Measurements from ENCODE around the gene ALOX5AP.

DNA sequence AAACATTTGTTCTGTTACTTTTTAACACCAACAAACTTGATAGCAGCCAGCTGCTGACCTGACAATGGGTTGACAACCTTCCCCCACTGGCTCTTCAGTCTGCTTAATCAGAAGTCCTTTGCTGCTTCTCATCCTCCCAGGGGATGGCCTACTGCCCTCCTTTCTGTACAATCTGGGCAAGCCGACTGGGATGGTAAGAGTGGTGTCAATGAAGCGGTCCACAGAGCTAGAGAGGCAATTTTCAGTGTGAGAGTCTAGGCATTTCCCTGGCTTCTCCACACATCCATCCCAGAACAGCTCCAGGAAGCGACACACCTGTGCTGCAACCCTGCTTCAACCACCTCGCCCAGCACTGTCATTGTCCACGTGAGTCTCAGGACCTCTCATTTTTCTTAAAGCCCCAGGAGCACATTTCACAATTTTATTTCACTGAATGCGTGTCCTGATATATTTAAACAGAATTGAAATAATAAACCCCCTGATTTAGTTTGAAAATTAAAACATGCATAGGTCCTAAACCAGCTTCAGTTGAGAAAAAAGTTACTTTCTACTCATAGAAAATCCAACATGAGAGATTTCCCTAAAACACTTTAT lies 15.5 kb upstream of the UBL3 start:
- PRO-cap, 10 experiments: no peak in any of the 10 experiments

DNA sequence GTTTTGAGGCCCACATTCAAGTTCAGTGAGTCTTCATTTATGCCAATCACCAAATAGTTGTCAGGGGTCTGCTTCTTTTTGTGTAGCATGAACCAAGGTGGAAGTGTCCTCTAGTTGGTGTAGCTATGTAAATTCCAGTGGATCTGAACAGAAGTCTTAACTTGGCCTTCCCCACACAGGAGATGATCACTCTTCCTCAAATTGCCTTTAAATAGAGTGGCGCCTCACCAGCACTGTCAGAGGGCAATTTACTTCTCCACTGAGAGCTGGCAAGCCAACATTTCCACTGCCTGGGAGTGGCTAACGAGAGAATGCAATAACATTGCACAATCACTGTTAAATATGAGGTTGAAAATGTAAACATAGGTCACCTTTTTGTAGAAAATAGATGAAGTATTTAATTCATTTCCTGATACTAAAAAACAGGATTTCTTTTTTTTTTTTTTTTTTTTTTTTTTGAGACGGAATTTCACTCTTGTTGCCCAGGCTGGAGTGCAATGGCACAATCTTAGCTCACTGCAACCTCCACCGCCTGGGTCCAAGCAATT lies 55.4 kb upstream of the UBL3 start:
- PRO-cap, 10 experiments: peak in 3 of 10 experiments; most common minus-strand start position 184 of the sequence (in 3)

GRCh38 chr13:29908414-29908735 lies 58.0 kb upstream of the UBL3 start:
- PRO-cap, 10 experiments: no peak in any of the 10 experiments

GRCh38 chr13:29936111-29936771 lies 85.8 kb upstream of the UBL3 start:
- PRO-cap, 10 experiments: no peak in any of the 10 experiments

DNA sequence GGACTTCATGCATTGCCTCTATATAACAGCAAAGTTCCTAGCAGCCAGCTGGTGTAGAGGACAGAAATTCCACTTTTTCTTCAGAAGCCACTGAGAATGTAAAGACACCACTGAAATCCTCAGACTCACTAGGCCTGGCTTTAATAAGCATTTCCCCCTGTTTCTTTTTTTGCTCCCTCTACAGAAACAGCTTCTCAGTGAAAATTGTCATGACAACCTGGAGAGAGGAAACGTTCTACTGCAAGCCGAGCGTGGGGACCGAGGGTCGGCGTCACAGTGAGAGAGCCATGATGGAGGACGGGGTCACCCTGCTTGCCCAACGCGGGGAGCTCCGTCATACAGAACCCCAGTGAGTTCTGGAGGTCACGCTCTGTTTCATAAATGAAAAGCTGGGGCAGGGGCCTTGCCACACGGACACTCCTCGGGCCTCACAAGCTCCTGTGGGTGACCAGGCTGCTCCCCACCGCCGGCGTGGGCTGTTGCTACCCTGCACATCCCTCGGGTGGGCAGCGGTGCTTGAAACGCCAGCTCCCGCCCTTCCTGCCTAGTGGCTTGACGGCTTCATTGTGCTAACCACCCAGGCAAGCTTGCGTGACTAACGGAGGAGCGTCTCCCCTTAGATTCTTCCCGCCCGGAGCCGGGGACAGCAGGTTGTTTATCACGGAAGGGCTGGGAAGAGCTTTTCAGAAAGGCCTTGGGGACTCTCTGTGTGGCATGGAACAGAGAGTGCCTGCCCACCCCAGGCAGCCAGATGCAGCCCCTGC lies 153.7 kb downstream of the KATNAL1 start:
- PRO-cap, 10 experiments: no peak in any of the 10 experiments

DNA sequence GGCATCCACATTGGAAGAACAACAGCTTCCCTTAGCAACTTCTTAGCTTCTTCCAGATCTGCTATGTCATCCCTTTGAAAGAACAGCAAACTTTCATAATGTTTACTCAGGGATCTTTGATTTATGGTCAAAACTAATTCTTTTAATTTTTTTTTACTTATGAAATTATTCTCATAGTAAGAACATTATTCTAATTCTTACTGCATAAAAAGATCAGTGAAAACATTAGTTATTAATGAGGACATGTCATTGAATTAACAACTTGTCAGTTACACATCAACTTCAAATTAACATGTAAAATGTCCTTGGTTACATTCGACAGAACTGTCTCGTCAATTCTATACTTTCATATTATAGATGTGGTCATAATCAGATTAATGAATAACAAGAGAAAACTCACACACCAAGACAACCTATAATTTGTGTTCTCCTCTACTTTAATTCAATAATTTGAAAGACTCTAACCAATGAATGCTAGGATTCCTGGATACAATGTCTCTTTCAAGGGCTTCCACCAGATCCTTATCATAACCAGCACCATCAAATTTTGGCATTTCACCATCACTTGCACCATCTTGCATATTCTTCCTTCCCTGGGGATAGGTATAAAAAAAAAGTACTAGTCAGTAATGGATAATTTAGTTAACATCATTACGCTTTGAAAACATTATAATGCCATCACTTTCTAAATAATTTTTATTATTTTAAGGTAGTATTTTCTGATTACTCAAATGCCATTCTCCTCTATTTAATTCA lies 66.7 kb downstream of the KATNAL1 start:
- PRO-cap, 10 experiments: no peak in any of the 10 experiments

GRCh38 chr13:30364760-30365309 lies 57.5 kb upstream of the UBE2L5 start:
- PRO-cap, 10 experiments: no peak in any of the 10 experiments

GRCh38 chr13:30548022-30548515 lies 69.7 kb upstream of the USPL1 start:
- PRO-cap, 10 experiments: no peak in any of the 10 experiments

GRCh38 chr13:30572708-30573305 lies 44.9 kb upstream of the USPL1 start:
- PRO-cap, 10 experiments: no peak in any of the 10 experiments

DNA sequence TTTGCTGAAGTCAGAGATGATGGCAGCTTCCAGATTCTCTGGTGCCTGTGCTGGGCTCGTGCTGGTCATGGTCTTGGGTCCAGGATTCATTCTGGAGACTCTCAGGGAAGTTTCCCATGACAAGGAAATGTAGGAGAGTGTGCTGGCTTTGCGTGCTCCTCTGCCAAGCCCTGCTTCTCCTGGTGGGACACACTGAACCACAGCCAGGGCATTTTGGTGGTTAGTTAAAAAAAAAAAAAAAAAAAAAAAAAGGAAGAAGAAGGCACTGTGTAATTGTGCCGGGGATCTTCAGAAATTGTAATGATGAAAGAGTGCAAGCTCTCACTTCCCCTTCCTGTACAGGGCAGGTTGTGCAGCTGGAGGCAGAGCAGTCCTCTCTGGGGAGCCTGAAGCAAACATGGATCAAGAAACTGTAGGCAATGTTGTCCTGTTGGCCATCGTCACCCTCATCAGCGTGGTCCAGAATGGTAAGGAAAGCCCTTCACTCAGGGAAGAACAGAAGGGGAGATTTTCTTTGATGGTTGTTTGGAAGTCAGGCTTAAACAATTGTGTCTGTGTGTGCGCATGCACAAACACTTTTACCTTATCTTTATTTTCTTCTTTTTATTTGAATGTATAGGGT lies at the start of gene ALOX5AP:
ALOX5AP (plus strand) TSS at position 335 of the 622 bp plus-strand sequence.
- PRO-cap, 10 experiments: peak in 6 of 10 experiments; most common plus-strand start position 370 of the sequence (in 3); most common minus-strand start position 181 of the sequence (in 4)

DNA sequence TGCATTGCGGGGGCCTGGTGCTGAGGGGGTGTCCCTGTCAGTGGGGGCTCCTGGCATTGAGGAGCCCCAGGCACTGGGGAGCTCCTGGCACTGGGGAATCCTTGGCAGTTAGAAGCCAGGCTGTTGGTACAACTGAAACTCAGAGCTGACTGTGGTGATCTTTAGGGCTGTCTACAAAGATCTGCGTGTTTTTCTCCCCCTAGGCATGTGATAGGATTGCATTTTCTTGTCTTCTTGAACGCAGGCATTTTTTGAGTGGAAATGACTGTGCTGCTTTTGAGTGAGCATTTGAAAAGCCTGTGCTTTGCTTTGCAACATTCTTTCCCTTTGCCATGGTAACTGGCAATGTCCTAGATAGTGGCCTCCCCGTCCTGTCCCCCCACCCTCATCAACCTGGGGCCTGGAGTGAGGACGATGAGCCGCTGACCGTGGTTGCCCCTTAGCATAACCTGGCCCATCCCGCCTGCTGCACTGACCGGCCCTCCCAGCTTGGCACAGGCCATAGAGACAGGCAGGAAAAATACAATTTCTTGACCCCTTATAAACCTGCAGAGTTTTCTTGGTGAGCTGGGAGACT lies 72.0 kb upstream of the MEDAG start:
- PRO-cap, 10 experiments: no peak in any of the 10 experiments

GRCh38 chr13:30847827-30848505 lies 58.1 kb upstream of the MEDAG start:
- PRO-cap, 10 experiments: peak in 1 of 10 experiments; most common plus-strand start chr13:30848312 (in 1); most common minus-strand start chr13:30848019 (in 1)

DNA sequence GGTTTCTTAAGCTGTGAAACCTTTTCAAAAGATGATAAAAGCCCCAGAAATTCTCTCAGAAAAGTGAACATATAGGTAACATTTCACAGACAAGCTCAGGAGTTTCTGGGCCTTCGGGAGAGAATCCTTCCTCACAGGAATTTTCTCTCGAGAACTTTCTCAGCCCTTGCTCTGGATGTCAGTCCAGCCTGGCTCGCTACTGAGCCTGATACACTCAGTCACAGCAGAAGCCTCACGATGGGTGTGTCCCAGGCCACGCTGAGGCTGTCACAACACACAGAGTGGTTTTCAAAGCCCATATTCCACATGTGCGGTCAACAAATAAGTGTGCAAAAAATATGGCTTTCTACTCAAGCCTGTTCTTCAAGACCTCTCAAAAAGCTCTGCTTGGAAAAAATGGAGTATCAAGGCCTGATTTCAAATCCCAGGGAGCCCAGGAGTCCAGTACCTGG lies 31.5 kb upstream of the MEDAG start:
- PRO-cap, 10 experiments: no peak in any of the 10 experiments

- PRO-cap, 10 experiments: peak in 1 of 10 experiments; most common minus-strand start chr13:31140867 (in 1)
Measured at GRCh38 chr13:31140809-31141381, 20.8 kb downstream of the HSPH1 start.

DNA sequence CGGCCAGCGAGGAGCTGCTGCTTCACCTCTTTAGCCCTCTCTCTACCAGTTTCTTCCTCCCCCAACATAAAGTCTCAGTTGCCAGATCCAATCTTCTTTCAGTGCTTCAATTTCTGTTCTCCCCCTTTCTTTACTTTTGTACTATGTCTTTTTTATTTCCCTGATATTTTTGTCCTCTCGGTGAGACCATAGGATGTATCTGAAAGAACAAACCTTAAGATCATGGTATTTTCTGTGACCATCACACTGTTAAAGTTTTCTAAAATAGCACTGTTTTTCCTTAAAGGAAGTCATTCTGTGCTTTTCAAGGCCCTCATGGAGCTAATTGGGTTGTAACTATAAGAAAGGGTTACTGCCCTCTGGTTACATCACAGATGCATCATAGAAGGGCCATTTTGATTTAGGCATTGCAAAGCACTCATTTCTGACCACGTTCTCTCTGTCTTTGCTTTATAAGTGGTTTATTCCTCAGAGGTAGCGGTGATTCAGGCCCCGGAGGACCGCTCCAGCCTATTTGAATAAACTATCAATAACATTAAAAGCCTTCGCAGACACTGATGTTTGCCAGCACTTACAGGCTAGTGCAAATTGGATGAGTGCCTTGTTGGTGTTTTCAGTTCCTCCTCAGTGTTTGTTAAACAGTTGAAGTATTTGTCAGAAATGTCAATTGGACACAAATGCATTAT lies 120.0 kb downstream of the RXFP2 start:
- PRO-cap, 10 experiments: no peak in any of the 10 experiments

DNA sequence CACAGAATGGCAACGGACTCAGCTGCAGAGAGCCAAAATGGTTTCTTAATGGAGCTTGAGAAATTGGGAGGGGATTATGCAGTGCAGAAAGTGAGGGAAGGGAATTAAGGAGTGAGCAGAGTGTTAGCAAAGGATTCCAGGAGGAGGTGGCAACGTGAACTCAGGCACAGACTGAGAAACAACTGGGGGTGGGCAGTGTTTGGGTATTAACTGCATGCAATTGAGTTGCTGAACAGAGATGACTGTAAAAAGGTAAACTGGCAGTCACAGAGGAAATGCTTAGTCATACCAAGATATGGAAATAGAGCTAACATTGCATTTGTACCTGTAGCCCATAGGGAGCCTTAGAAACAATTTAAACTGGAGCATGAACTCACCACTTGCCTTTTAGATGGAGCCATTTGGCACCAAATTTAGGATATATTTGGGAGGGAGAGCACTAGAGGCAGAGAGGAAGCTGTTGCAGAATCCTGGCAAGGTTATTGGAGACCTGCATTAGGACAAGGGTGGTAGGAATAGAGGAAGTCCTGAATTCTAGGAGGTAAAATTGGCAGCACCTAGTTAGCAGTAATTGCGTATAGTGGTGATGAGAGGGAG lies 100.6 kb upstream of the FRY start:
- PRO-cap, 10 experiments: no peak in any of the 10 experiments

DNA sequence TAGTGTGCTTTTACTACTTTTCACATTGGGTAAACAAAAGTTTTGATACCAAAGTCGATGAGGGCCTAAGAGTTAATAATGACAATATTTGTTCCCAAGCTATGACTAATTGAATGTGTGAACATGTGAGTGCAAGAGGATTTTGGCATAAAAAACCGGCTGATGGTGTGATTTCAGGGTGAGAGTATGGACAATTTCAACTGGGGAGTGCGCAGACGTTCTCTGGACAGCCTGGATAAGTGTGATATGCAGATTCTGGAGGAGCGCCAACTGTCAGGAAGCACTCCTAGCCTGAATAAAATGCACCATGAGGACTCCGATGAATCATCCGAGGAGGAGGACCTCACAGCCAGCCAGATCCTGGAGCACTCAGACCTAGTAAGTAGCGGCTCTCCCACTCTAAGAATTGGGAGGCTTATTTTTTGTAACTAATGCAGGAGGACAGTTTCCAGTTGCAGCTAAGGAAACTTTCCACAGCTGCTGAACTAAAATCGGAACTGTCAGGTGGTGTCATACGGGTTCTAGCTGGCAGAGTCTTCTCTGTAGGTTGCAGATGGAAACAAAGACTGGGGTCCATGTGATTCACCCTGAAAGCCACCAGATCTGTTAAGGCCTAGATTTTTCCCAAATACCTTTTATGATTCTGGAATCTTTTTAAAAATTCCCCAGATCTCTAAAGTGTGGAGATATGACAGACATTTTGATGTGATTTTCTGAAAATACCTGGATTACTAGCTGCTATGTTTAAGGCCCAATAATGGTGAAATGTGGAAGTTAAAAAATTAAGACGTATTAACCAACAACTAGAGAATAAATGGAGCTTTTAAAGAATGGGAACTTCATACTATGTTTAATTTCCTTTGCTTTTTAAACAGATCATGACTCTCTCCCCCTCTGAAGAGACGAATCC lies 53.5 kb downstream of the ZAR1L start:
- PRO-cap, 10 experiments: peak in 3 of 10 experiments; most common plus-strand start position 346 of the sequence (in 2); most common minus-strand start position 242 of the sequence (in 1)

DNA sequence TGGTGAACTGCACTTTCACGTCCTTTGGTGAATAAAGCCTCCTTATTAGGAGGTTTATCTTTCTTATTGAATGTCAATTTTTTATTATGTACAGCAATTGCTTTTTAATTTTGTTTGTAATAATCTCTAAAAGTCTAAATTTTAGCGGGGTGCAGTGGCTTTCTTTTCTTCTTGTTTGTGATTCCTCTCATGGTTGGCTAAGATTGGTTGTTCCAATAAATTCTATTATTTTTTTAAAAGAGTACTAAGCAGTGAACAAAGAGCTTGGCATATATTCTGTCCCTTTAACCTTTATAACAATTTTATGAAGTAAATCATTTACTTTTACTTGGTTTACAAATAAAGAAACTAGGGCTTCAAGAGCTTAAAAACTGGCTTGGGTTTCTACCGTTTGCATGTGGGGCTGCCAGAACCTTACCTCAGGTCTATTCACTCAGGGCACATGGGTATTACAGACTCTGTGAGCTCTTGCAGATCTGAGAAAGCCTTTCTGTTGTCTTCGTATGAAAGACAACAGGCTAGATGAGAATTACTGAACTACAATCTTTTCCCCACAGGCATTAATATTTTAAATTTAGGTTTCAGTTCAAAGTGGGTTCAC lies 13.4 kb downstream of the N4BP2L1 start:
- PRO-cap, 10 experiments: no peak in any of the 10 experiments

GRCh38 chr13:32427347-32427737 lies 588 bp downstream of the N4BP2L1 start:
- PRO-cap, 10 experiments: peak in 1 of 10 experiments; most common minus-strand start chr13:32427450 (in 1)

DNA sequence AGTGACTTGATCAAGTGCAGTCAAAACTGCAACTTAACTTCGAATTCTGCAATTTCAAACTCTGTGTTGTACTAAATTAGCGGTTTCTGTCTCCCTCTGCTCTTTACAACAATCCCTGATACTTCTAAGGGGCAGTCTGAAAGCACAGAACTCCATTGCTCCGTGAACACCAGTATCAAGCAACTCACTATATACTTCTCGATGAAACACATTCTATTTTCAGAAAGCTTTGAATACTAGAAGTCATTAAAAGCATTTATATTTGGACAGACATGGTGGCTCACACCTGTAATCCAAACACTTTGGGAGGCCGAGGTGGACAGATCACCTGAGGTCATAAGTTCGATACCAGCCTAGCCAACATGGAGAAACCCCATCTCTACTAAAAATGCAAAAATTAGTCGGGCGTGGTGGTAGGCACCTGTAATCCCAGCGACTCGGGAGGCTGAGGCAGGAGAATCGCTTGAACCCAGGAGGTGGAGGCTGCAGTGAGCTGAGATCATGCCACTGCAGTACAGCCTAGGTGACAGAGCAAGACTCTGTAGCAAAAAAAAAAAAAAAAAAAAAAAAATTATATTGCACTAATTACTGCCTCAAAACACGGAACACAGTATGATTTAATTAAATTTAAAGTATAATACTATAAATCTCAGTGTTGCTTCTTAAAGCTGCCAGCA lies 35.8 kb downstream of the N4BP2L2 start:
- PRO-cap, 10 experiments: no peak in any of the 10 experiments

Data from Metastatic Breast Carcinoma in the Brain (tissue), 10 donors.